ENCODE results near the genes SHMT1, FBXW10 and GRAP.

DNA sequence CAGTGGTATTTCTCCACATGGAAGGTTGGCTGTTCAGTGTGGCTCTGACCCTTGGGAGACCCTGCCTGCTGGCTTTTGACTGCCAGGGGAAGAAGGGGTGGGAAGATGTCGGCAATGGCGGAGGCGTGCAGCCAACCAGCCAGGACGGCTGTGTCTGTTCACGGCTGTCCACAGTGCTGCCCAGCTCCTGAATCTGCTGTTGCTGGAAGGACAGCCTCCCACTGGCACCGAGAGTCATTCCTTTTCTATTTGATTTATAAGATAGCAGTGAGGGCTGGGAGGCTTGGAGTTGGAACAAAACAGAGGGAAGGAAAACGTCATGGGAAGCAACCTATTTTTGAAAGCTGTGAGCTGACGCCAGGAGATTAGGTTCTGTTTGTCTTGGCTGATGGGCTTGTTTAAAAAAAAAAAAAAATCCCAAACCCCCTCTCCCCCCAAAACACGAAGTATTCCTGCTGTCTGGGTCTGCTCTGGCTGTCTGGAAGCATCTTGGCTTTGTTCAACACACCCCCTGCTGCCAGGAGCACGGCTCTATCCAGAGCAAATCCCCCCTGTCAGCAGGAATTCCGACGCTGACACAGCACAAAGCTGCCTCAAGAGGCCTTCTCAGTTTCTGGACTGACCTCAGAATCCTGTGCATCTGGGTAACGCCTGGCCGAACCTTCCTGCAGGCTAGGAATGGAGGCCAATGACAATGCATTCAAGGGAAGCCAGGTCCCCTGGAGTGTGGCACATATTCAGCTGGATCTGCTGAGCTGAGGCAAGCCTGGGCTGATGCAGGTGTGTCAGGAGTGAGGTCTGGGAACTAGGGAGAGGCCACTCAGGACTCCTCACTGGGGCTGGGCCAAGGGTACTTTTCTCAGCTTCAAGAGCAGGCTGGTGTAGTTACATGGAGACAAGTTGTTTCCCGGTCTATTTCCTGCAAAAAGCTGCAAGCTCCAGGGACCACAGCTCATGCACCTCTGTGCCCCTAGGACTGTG, 41.0 kb upstream of the SREBF1 start:
- RAMPAGE, long total RNA = no peak
- RRBS, 2 experiments = no CpG with 5 or more reads among the region's 15 CpGs
CAGE:
- cytosol, long polyA minus RNA = no peak
- cytosol, long polyA plus RNA = no peak
- long polyA plus RNA = no peak
- nucleolus, long total RNA = no peak
- nucleus, long polyA plus RNA = no peak
- nucleus, long total RNA = no peak

DNA sequence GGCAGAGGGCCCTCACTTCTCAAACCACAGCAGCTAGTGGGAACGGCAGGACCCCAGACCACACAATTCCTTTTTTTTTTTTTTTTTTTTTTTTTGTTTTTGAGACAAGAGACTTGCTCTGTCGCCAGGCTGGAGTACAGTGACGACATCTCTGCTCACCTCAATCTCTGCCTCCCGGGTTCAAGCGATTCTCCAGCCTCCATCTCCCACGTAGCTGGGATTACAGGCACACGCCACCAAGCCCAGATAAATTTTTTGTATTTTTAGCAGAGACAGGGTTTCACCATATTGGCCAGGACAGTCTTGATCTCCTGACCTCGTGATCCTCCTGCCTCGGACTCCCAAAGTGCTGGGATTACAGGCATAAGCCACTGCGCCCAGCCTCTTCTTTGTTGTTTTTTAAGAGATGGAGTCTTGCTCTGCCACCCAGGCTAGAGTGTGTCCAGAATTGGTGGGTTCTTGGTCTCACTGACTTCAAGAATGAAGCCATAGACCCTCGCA, 16.9 kb downstream of the TOM1L2 start:
- RAMPAGE, long total RNA = no peak
- RRBS, 2 experiments = no CpG with 5 or more reads among the region's 11 CpGs
CAGE:
- cytosol, long polyA minus RNA = no peak
- cytosol, long polyA plus RNA = no peak
- long polyA plus RNA = no peak
- nucleolus, long total RNA = no peak
- nucleus, long polyA plus RNA = no peak
- nucleus, long total RNA = no peak

DNA sequence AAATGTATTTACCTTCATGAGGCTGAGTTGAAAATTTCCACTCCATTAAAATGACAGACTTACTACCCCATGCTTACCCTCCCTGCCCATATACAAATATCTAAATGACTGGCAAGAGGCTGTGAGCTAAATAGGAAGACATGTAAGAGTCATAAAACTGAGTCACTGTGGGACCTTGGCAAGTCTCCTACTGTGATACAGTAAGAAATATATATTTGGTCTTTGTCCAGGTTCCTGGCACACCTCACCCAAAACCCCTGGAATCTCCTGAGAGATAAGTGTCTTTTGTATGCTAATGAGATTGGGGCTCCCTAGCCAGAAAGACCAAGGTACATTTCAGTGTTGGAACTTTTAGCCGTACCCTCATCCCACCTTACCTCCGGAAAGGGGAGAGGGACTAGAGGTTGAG, 13.7 kb downstream of the TOM1L2 start:
- RAMPAGE, long total RNA = no peak
- RRBS, 2 experiments = no CpG with 5 or more reads among the region's 2 CpGs
CAGE:
- cytosol, long polyA minus RNA = no peak
- cytosol, long polyA plus RNA = no peak
- long polyA plus RNA = no peak
- nucleolus, long total RNA = no peak
- nucleus, long polyA plus RNA = no peak
- nucleus, long total RNA = no peak

GRCh38 chr17:18026133-18026849, 12.7 kb downstream of the ATPAF2 start:
- RAMPAGE, long total RNA = no peak
- RRBS, 2 experiments = no CpG with 5 or more reads among the region's 9 CpGs
CAGE:
- cytosol, long polyA minus RNA = no peak
- cytosol, long polyA plus RNA = no peak
- long polyA plus RNA = no peak
- nucleolus, long total RNA = no peak
- nucleus, long polyA plus RNA = no peak
- nucleus, long total RNA = no peak

DNA sequence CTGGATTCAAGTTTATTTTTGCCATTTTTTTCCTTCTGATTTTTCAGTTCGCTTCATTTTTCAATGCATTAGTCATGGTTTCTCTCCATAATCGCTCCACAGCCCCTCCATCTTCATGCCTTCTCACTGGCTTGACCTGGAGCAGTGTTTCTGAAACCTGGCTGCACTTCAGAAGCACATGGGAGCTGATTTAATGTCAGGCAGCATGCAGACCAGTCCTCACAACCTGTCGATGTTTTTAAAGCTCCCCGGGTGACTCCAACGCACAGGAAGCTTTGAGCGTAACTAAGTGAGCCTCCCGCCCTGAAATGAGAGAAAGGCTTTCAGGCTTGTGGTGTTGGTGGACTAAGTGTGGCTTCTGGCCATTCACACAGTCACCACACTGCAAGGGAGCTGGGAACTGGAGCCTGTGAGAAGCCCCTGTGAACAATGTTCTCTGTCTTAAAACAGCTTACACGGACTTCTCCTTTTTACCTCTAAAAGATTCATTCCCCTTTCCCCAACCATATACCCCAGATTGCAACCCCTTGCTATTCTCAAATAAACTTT, 16.8 kb upstream of the DRG2 start:
- RAMPAGE, long total RNA = no peak
- RRBS, 2 experiments = no CpG with 5 or more reads among the region's 8 CpGs
CAGE:
- cytosol, long polyA minus RNA = no peak
- cytosol, long polyA plus RNA = no peak
- long polyA plus RNA = no peak
- nucleolus, long total RNA = no peak
- nucleus, long polyA plus RNA = no peak
- nucleus, long total RNA = no peak

GRCh38 chr17:18104945-18105399, 3.6 kb upstream of the MYO15A start:
- RAMPAGE, long total RNA = no peak
- RRBS, 2 experiments = no CpG with 5 or more reads among the region's 3 CpGs
CAGE:
- cytosol, long polyA minus RNA = no peak
- cytosol, long polyA plus RNA = no peak
- long polyA plus RNA = no peak
- nucleolus, long total RNA = no peak
- nucleus, long polyA plus RNA = no peak
- nucleus, long total RNA = no peak

- RAMPAGE, long total RNA = no peak
- RRBS, 2 experiments = 16 to 45% methylated on average over 2 to 6 of the region's 30 CpGs
CAGE:
- cytosol, long polyA minus RNA = no peak
- cytosol, long polyA plus RNA = no peak
- long polyA plus RNA = start-site peak on the plus strand at chr17:18158270-18158345, 10 and 11 reads in 2 replicates
- nucleolus, long total RNA = no peak
- nucleus, long polyA plus RNA = no peak
- nucleus, long total RNA = no peak
Measured at GRCh38 chr17:18157972-18158722, 25.5 kb upstream of the ALKBH5 start.

GRCh38 chr17:18185347-18185718, 1.7 kb downstream of the ALKBH5 start:
- RAMPAGE, long total RNA = no peak
- RRBS, 2 experiments = no CpG with 5 or more reads among the region's 3 CpGs
CAGE:
- cytosol, long polyA minus RNA = no peak
- cytosol, long polyA plus RNA = no peak
- long polyA plus RNA = no peak
- nucleolus, long total RNA = no peak
- nucleus, long polyA plus RNA = no peak
- nucleus, long total RNA = no peak

GRCh38 chr17:18235434-18236229, 10.2 kb downstream of the LLGL1 start:
- RAMPAGE, long total RNA = no peak
- RRBS, 2 experiments = 28 to 36% methylated on average over 3 of the region's 19 CpGs
CAGE:
- cytosol, long polyA minus RNA = no peak
- cytosol, long polyA plus RNA = no peak
- long polyA plus RNA = no peak
- nucleolus, long total RNA = no peak
- nucleus, long polyA plus RNA = no peak
- nucleus, long total RNA = no peak

DNA sequence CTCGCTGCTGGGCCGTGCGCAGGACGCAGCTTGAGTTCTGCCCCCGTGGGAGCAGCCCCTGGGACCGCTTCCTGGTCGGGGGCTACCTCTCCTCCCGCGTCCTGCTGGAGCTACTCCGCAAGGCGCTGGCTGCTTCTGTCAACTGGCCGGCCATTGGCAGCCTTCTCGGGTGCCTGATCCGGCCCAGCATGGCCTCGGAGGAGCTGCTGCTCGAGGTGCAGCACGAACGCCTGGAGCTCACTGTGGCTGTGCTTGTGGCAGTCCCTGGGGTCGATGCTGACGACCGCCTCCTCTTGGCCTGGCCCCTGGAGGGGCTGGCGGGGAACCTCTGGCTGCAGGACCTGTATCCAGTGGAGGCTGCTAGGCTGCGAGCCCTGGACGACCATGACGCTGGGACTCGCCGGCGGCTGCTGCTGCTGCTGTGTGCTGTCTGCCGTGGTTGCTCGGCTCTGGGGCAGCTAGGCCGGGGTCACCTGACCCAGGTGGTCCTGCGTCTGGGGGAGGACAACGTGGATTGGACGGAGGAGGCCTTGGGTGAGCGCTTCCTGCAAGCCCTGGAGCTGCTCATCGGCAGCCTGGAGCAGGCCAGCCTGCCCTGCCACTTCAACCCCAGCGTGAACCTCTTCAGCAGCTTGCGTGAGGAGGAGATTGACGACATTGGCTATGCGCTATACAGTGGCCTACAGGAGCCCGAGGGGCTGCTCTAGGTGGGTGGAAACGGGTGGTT, 3.8 kb downstream of the MIEF2 start:
- RAMPAGE, long total RNA = no peak
- RRBS, 2 experiments = 69 to 83% methylated on average over 3 to 5 of the region's 42 CpGs
CAGE:
- cytosol, long polyA minus RNA = no peak
- cytosol, long polyA plus RNA = no peak
- long polyA plus RNA = no peak
- nucleolus, long total RNA = no peak
- nucleus, long polyA plus RNA = no peak
- nucleus, long total RNA = no peak

- RAMPAGE, long total RNA = no peak
- RRBS, 2 experiments = no CpG with 5 or more reads among the region's 4 CpGs
CAGE:
- cytosol, long polyA minus RNA = no peak
- cytosol, long polyA plus RNA = no peak
- long polyA plus RNA = no peak
- nucleolus, long total RNA = start-site peak on the minus strand at chr17:18355878-18355897, 22 reads
- nucleus, long polyA plus RNA = no peak
- nucleus, long total RNA = no peak
Measured at GRCh38 chr17:18355690-18356125, 7.6 kb downstream of the SHMT1 start.

- RAMPAGE, long total RNA = start-site peak on the minus strand at chr17:18363416-18363533, 227 and 209 reads in 2 replicates
- RRBS, 2 experiments = under 1 to 1% methylated on average over 22 to 27 of the region's 76 CpGs
CAGE:
- cytosol, long polyA minus RNA = start-site peak on the minus strand at chr17:18363494-18363527, 203 reads
- cytosol, long polyA plus RNA = start-site peak on the minus strand at chr17:18363415-18363533, 296 and 290 reads in 2 replicates
- long polyA plus RNA = start-site peak on the minus strand at chr17:18363407-18363451, 43 and 26 reads in 2 replicates
- nucleolus, long total RNA = start-site peak on the minus strand at chr17:18363428-18363523, 91 reads
- nucleus, long polyA plus RNA = no peak
- nucleus, long total RNA = no peak
Measured at GRCh38 chr17:18363095-18363933, at the start of gene SHMT1. Gene SHMT1 (minus strand): TSS chr17:18363550.

GRCh38 chr17:18718659-18719264, 25.1 kb upstream of the FBXW10 start:
- RAMPAGE, long total RNA = no peak
- RRBS, 2 experiments = no CpG with 5 or more reads among the region's 6 CpGs
CAGE:
- cytosol, long polyA minus RNA = no peak
- cytosol, long polyA plus RNA = no peak
- long polyA plus RNA = no peak
- nucleolus, long total RNA = no peak
- nucleus, long polyA plus RNA = no peak
- nucleus, long total RNA = no peak

DNA sequence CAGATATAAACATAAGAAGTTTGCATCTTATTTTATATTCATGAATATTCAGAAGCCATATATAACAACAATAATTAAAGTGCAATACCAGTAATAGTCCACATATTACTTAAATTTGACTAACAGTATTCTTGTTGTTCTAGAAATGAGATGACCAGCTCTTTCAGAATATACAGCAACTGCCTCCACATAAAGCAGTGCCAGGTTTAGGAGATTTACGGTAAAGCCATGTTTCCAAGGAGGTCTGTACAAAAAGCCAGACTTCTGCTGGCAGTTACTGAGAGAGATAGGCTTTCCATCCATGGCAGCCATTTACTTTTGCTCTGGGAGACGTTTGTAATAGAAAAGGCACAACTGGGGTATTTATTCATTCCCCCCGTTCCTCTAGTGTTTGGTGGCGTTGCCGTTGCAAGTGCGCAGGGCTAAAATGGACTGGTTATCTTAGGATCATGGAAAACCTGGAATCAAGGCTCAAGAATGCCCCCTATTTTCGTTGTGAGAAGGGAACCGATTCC, at the start of gene FBXW10:
TSS of gene FBXW10 (plus strand) at position 259 of the 515 bp plus-strand sequence.
- RAMPAGE, long total RNA = no peak
- RRBS, 2 experiments = no CpG with 5 or more reads among the region's 8 CpGs
CAGE:
- cytosol, long polyA minus RNA = no peak
- cytosol, long polyA plus RNA = no peak
- long polyA plus RNA = no peak
- nucleolus, long total RNA = no peak
- nucleus, long polyA plus RNA = no peak
- nucleus, long total RNA = no peak

DNA sequence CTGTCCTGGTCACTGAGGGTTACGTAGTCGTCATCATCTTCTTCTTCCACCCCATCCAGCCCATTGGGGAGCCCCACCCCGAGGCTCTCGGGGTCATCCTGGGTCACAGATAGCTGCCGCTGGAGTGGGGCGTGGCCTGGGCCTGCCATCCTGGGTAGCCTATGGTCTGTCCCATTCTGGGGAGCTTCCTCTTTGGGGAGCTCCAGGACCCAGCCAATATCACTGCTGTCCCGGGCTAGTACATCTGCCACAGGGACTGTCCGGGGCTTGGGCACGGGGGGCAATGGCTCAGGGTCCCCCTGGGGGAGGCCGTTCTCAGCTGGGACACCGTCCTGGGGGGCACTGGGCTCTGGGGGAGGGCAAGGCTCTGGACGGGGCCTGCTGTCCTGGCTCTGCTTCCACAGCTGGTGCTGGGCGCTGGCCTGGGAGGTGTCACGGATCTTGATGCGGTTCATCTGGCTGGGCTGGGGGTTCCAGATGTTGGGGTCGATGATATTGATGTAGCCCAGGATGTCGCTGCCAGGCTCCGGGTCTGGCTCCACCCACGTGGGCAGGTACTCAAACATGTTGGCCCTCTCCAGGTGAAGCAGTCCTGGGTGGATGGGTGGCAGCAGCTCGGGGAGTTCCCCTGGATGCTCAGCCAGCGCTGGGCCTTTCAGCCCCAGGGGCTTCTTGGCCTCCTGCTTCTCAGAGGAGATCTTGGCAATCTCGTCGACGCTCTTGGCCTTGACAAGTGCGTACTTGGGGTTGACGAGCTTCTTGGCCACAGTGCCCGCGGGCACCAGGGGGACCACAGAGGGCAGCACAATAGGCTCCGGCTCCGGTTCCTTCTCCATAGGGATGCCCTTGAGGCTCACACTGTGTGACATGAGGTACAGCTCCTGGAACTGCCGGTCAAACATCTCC, 26.2 kb downstream of the SLC5A10 start:
- RAMPAGE, long total RNA = no peak
- RRBS, 2 experiments = 95 to 99% methylated on average over 2 of the region's 31 CpGs
CAGE:
- cytosol, long polyA minus RNA = no peak
- cytosol, long polyA plus RNA = no peak
- long polyA plus RNA = no peak
- nucleolus, long total RNA = no peak
- nucleus, long polyA plus RNA = no peak
- nucleus, long total RNA = no peak

DNA sequence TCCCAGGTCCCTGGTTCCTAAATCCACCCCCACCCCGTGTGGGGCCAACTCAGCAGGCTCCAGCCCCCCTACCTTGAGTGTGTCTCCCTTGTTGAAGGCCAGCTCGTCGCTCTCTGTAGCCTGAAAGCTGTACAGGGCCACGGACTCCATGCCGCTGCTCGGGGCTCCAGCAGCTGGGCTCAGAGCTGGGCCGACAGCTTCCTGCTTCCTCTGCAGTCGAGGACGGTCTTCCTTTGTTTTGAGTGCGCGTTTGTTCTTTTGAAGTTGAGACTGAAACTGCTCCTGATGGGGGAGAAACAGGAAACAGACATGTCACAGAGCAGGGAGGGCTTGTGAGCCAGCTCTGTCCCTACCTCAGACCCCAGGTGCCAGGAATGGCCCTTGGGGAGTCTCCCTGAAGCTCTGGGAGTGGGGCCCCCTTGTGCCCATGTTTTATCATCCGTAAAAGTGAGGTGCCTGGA, at the start of gene GRAP:
TSS of gene GRAP (minus strand) at position 181 of the 461 bp plus-strand sequence.
- RAMPAGE, long total RNA = no peak
- RRBS, 2 experiments = no CpG with 5 or more reads among the region's 12 CpGs
CAGE:
- cytosol, long polyA minus RNA = no peak
- cytosol, long polyA plus RNA = no peak
- long polyA plus RNA = no peak
- nucleolus, long total RNA = no peak
- nucleus, long polyA plus RNA = no peak
- nucleus, long total RNA = no peak

GRCh38 chr17:19346599-19347284, 15.8 kb downstream of the B9D1 start:
- RAMPAGE, long total RNA = no peak
- RRBS, 2 experiments = 98 to 100% methylated on average over 2 of the region's 10 CpGs
CAGE:
- cytosol, long polyA minus RNA = no peak
- cytosol, long polyA plus RNA = no peak
- long polyA plus RNA = no peak
- nucleolus, long total RNA = no peak
- nucleus, long polyA plus RNA = no peak
- nucleus, long total RNA = no peak

DNA sequence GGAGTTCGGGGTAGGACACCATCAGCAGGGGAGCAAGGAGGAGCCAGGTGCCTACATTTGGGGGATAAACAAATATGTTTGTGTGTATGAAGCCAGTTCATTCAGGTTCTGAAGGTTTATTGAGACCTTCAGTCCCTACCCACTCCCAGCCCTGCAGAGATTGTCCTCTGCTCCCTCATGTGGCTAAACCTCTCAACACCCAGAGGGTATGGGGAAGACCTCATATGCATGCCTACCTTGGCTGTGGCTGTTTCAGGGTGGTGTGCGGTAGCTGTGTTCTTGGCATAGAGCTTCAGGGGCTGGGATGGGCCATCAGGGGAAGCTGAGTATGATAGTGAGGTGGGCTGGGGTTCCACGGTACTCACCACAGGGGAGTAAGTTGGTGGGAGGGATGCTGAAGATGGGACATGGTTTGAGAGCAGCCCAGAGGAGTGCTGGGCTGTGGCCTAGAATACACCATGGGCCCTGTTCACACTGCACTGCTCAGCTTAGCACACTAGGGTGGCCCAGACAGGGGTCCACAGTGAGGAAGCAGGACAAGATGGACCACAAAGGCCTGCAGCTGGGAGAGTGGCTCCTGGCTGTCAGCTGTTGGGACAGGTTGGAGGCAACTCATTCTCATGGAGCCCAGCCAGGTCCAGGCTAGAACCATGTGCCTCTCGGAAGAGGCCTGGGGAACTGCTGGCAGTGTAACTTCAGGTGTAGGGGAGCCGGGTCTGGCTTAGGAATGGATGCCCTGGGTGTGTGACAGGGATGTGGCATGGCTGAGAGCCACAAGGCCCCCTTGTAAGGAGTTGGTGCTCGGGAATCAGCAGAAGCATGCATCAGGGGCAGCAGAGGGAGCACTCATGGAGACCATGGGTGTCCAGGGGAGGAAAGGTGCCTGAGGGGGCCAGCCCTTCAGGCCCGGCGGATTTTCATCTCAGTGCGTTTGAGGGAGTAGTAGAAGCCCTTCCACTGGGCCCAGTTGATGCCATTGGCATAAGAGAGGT, 3.1 kb downstream of the MFAP4 start:
- RAMPAGE, long total RNA = no peak
- RRBS, 2 experiments = no CpG with 5 or more reads among the region's 9 CpGs
CAGE:
- cytosol, long polyA minus RNA = no peak
- cytosol, long polyA plus RNA = no peak
- long polyA plus RNA = no peak
- nucleolus, long total RNA = no peak
- nucleus, long polyA plus RNA = no peak
- nucleus, long total RNA = no peak

GRCh38 chr17:19463063-19463556, 52.1 kb downstream of the RNF112 start:
- RAMPAGE, long total RNA = no peak
- RRBS, 2 experiments = no CpG with 5 or more reads among the region's 5 CpGs
CAGE:
- cytosol, long polyA minus RNA = no peak
- cytosol, long polyA plus RNA = no peak
- long polyA plus RNA = no peak
- nucleolus, long total RNA = no peak
- nucleus, long polyA plus RNA = no peak
- nucleus, long total RNA = no peak

- RAMPAGE, long total RNA = no peak
- RRBS, 2 experiments = 2% methylated on average over 6 of the region's 22 CpGs; no CpG with 5 or more reads in 1 of the 2 experiments
CAGE:
- cytosol, long polyA minus RNA = no peak
- cytosol, long polyA plus RNA = no peak
- long polyA plus RNA = no peak
- nucleolus, long total RNA = no peak
- nucleus, long polyA plus RNA = no peak
- nucleus, long total RNA = no peak
Measured at GRCh38 chr17:19508349-19508724, 25.3 kb upstream of the SLC47A1 start.